H4 (cell line): ENCODE measurements around the gene NCSTN.

DNA sequence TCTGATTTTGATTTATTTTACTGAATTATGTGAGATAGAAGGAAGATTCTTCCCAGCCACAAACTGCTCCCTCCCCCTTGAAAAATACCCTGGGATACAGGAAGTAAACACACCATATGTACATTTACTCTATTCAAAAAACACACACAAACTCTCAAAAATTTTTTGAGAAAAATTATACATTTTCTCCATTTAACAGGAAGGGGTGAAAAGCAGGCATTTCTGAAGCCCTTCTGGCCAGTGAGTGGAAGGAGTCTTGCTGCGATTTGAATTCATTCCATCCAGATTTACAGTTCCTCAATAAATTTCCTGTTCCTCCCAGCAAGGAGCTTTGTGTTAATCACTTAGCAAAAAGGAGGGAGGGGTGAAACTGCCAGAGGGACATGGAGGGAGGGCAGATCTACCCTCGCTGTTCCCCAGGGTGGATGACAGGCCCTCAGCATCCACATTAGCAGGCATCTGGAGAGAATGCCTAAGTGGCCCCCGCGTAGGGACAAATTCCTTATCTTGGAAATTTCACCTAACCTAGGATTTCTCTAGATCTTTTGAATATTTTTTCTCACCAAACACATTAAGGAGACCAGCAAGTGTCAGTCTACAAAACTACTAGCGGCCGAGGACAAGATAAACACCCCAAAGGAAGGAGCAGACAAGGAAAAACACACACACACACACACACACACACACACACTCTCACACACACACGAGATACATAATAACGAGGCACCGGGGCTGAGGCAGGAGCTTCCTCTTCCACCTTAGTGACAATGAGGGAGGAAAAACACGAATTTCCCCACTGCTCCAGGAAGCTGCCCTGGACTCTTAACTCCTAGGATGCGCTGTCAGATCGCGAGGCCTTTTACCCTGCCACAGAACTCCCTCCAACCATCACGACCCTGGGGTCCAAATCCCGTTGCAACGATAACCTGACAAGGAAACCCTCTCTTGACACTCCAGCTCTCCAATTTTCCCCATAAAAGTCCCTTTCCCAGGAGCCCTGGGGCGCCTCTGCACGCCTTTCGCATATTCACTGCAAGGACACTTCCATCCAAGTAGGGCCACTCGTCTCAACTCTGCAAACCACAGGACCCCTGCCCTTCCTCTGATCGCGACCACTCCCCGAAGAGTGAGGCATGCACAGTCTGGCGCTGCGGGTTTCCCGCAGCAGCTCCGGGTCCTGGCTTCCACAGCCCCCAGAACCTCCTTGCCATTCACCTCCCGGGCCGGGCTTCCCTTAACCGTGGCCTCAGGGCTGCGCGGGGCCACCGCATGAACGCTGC is 904 bp downstream of the ETV3 start:
- RAMPAGE, long total RNA: no peak

DNA sequence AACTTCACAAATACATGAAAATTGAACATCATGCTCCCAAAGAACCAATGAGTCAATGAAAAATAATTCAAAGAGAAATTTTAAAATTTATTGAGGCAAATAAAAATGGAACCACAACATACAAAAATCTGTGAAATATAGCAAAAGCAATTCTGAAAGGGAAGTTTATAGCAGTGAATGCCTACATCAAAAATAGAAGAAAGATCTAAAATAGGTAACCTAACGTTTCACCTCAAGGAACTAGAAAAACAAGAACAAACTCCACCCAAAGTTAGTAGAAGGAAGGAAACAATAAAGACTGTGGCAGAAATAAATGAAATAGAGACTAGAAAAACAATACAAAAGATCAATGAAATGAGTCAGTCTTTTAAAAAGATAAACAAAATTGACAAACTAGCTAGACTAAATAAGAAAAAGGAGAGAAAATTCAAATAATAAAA is 4.6 kb downstream of the FCRL1 start:
- RAMPAGE, long total RNA: no peak

DNA sequence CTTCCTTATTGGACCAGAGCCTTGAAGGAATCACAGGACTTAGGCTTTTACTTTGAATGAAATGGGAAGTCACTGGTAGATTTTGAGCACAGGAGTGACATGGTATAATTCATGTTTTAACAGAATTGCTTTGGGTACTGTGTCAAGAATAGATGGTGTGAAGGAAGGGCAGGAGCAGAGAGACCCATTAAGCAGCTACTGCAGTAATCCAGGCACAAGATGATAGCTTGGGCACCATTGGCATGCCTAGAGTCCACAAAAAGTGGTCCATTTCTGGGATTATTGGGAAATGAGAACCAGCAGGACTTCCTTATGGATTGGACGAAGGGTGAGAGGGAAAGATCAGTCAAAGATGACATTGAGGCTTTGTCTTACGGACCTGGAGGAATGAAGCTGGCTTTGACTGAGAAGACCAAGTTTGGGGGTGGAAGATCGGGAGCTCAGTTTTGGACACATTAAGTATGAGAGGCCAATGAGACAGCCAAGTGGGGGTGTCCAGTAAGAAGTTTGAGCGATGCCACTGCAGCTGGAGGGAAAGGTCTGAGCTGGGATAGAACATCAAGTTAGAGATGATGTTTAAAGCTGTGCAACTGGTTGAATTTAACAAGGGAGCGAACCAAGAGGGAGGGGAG is 52.6 kb downstream of the KIRREL1 start:
- RAMPAGE, long total RNA: no peak

- RAMPAGE, long total RNA: no peak
Measured at GRCh38 chr1:158150348-158150986, 22.4 kb upstream of the SMIM42 start.

DNA sequence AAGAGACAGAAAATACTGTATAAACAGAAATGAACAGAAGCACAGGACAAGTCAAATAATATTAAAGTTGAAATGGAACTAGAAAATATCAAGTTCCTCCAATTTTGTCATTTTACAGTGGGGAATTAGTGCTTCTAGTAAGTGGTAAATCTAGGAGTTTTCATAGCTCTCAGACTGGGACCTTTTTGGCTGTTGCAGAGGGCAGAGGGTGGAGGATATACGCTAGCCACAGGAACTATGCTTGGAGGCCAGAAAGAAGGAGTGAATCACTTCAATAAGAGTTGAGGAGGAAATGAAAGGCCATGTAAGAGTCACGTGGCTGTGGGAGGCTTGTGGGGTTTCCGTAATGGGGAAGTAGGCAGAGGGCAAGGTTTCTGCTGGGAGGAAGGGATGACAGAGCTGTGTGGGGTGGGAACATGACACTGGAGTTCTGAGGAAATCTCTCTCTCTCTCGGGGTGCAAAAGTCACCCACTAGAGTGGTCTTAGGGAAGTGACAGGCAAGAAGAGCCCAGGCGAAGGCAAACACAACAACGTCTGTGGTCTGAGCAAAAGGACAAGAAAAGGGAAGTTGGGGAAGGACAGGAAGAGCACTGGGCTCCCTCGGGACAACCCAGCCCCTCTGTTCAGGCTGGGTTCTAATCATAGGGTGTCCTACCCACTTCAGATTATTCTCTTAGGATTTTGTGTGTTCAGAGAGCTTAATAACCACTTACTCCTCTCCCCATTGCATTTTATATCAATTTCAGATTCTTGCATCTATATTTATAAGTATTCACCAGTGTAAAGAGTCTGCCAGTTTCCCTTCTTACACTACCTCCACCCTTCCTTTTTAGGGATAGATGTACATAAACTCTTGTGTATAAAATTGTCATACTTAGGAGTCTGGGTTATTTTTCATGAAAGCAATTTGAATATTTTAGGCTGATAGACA is 3.9 kb upstream of the CD1C start:
- RAMPAGE, long total RNA: no peak

DNA sequence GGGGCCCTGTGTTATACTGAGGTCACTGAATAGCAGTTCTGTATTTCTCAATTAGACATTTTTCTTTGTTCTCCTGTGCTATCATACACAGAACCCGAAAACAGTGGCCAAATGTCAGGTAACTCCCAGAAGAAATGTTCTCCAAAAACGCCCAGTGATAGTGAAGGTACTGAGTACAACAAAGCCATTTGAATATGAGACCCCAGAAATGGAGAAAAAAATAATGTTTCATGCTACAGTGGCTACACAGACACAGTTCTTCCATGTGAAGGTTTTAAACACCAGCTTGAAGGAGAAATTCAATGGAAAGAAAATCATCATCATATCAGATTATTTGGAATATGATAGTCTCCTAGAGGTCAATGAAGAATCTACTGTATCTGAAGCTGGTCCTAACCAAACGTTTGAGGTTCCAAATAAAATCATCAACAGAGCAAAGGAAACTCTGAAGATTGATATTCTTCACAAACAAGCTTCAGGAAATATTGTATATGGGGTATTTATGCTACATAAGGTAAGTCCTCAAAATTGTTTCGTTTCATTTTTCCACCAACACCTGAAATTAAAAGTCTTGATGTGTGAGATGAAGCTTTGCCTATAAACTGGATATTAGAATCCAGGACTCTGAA is 8.5 kb downstream of the IFI16 start:
- RAMPAGE, long total RNA: no peak

- RAMPAGE, long total RNA: no peak
Measured at GRCh38 chr1:159468165-159468542, 28.6 kb downstream of the OR10J1 start.

DNA sequence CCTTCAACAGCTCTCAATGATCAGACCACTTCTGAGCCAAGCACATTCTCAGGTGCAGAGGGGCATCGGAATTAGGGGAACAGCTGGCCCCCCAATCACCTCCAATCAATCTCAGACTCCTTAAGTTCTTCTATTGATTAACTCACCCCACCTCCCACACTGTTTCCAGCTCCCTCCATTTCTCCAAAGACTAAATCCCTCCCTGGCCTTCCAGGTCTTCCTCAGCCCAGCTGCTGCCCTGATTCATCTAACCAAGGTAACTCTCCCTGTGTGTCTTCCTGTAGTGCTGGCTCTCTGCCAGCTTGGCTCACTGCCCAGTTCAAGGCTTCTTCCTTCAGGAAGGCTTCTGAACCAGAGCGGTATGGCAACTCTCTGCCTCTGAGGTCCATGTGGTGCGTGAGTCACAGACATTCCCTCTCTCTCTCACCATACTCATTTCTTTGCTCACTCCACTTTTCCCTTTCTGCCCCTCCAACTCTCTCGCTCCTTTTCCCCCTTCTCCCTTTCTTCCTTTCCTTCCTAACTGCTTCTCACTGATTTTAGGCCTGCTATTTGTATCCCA is 18.1 kb downstream of the CFAP45 start:
- RAMPAGE, long total RNA: no peak

GRCh38 chr1:159899824-159899955 is 275 bp downstream of the CFAP45 start:
- RAMPAGE, long total RNA: no peak

DNA sequence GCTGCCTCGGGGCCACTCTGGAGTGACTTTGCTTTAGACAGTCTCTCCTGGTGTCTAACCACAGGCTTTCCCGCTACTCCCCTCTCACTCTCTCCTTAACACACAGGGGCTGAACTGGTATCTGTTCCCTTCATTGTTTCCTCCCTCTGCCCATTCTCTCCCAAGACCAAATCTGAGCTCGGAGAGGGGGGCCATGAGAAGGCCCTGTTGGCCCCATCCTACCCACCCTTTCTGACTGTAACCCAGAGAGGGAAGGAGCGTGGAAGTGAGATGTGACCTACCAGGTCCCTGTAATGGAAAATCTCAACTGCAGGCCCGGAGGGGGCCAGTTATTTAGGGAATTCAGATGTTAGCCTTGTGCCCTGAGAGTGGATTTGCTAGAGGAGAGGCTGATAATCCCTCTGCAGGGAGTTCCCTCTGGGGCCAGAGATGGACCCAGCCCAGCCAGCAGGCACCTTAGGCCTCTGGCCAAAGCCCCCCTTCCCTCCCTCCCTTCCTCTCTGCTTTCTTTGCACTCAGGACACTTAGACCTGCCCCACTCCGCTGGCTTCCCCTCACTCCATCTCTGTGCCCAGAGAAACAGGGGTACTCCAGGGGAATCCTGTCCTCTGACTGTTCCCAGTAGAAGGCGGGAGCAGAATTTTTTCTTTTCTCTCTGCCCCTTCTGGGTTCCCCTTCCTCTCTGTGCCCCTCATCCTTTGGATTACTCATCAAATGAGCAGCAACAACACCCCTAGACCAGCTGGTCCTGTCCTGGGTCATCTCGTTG is 1.5 kb upstream of the ATP1A2 start:
- RAMPAGE, long total RNA: no peak

DNA sequence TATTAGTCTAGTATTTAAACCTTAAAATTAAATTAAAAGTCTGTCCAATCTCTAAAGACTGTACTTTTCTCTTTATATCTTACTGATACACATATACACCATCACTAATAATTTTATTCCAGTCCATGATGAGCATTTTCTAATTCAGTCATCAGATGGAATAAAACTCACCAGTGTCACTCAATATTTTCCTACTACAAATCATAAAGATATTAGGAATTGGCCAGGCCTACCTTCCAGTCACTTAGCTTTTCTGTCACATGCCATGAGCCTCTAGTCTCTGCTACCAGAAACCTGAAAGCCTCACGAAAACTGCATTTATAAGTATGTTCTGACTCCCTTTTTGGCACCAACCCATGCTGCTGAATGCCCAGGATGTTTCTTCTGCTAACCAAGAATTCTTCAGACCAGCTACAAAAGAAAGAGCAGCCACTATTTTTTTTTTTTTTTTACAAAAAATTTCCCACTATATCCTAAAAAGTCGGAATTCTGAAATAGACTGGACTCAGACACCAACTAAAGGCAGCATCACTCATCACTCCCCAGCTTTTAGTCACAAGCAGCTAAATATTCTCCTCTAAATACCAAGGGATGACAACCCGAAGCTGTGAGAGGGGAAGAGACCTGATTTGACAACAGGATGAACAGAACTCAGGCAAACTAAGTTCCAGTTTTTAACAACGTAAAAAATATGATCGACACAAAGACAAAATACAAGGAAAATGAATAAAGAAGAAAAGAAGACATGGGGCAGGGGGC is 1.9 kb downstream of the DCAF8 start:
- RAMPAGE, long total RNA: no peak

DNA sequence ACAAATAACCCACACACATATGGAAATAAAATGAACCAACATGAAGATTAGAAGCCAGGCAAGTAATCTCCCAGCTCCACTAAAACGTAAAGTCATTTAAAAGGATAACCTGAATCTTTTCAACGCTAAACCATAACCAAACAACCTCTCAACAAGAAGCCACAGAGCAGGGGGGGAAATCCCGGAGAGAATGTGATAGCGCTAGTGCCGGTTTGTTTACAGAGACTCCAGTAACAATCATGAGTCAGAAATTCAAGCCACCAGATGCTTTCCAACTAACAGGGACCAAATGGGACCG is 901 bp downstream of the DCAF8 start:
- RAMPAGE, long total RNA: no peak

DNA sequence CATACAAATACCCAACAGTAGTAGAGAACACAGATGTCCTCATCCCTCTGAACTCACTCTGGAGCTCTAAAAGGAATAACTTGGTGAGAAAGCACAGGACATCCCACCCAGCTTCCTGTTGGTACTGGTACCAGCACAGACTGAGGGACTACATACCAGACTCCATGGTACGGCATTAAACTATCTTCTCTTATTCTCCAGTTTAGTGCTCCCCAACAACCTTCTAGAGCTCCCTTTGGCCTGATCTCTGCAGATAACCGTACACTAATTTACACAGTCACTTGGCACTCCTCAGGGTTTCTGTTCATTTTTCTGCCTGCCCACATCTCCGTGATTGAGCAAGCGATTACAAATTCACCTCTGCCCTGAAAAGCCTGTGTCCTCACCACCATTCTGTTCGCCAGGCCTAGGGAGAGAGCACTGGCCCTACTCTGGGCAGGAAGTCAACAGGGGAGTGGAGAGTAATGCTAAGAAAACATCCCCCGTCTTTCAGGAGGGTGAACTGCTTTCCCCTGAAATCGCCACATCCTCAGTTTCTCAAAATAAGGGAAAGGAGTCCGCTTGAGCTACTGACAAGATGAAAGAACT is 864 bp downstream of the PEX19 start:
- RAMPAGE, long total RNA: no peak

DNA sequence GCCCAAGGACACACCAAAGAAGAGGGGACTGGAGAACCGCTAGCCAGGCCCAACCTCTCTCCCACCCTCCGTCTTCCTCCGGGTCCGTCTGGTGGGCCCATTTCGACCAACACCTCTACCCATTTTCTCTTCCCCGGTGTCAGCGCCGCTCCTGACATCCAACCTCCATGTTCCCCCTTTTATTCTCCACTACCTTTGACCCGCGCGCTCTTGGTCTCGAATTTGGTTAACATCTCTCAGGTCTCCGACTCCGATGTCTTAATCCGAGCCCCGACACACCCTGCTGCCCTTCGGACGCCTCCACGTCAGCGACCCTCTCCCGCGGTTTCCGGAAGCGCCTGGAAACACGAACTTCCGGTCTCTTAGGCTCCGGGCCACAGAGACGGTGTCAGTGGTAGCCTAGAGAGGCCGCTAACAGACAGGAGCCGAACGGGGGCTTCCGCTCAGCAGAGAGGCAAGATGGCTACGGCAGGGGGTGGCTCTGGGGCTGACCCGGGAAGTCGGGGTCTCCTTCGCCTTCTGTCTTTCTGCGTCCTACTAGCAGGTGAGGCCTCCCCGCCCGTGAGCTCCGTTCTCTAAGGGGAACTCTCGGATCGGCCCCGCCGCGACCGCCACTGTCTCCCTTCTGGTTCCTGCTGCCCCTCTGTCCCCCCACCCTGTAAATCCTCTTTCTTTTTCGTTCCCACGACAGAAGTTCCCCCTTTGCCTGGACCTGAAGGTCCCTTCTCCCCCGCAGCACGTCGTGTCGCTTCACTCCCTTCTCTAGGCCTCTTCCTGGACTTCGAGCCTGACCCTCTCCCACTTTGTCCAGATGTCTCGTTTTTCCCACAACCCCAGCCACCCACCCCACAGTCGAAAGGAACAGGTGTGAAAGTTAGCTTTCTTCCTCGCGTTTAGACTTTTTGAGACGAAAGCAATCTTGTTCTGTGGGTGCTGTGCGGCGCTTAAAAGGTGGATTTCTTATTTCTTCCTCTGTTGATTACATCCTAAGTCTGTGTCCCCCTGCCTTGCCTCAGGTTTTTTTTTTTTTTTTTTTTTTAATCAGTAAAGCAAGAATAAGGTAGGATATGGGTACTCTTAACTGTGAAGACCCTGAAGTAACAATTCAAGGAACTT is at the start of gene NCSTN:
Gene NCSTN, plus strand, starts transcription at position 446 of the 1,116 bp plus-strand sequence.
- RAMPAGE, long total RNA: start-site peak on the minus strand centred at position 294 of the sequence, 34 bp wide, 89 reads

- RAMPAGE, long total RNA: no peak
Measured at GRCh38 chr1:160362360-160362834, 4.5 kb upstream of the NHLH1 start.

DNA sequence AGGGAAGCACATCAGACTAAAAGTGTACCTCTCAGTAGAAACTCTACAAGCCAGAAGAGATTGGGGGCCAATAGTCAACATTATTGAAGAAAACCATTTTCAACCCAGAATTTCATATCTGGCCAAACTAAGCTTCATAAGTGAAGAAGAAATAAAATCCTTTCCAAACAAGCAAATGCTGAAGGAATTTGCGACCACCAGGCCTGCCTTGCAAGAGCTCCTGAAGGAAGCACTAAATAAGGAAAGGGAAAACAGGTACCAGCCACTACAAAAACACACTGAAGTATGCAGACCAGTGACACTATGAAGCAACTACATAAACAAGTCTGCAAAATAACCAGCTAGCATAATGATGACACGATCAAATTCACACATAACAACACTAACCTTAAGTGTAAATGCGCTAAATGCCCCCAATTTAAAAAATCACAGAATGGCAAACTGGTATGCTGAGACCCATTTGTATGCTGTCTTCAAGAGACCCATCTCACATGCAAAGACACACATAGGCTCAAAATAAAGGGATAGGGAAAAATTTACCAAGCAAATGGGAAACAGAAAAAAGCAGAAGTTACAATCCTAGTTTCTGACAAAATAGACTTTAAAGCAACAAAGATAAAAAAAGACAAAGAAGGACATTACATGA is 19.9 kb downstream of the CD84 start:
- RAMPAGE, long total RNA: no peak

DNA sequence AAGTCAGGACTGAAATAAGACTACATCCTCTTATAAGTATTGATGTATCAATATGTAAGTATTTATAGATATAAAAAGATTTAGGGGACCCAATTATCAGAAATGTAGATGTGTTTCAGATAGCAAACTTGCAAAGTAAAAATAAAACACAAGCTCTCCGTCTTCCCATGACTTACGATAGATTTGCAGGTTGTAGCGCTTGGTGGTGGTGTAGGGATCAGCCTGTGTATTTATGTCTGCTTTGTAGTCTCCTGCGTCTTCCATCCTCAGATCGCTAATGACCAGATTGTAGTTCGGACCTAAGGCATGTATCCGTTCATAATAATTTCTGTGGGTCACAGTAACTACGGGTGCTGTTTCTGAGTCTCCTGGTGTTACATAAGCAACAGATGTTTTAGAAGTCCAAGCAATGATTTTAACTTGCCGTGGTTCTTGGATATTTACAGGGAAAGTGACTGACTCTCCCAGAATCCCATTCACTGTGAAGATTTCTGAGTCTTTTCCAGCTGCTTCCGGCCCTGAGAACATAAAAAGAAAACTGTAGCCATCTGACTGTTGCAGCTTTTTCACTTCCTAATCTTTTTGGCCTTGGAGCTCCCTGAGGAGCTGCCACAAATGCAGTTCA is 14.0 kb downstream of the CD84 start:
- RAMPAGE, long total RNA: no peak

GRCh38 chr1:160577499-160578166 is 1.7 kb downstream of the CD84 start:
- RAMPAGE, long total RNA: no peak

DNA sequence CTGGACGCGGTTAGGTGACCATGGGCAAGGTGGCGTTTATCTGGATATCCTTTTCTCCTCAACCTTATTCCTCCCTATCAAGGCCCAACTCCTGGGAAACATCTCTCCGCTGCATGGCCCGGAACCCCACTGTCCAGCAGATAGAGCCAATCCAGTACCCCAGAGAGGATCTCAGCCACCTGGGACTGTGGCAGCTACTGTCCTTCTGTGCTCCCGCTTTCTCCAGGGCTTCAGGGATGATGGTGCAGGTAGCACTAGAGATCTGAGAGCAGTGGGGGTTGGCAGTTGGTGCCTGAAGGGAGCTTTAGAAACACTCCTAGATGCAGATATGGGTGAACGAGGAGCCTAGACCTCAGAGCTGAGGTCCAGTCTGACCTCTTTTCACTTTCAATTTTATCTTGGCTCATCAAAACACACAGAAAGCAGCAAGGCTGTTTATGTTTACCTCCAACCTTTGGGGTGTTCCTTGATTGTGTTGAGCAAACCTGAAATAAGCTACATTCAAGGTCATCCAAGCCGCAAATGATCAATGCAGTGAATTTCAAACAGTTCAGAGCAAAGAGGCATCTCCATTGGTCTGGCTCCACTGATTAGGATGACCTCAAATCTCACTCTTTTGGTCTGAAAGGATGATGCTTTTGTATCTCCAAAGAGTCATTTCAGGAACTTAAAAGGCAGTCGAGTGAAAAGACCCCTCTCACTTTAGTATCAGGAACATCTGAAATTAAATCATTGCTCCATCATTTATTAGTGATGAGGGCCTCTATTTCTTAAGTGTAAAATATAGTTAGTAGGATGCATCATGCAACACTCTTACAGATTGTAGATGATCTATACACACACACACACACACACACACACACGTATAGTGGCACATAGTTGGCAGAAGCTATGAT is 1.3 kb downstream of the LY9 start:
- RAMPAGE, long total RNA: no peak

- RAMPAGE, long total RNA: no peak
Measured at GRCh38 chr1:160798404-160799227, 2.6 kb downstream of the LY9 start.